Colon Carcinoma Metastatic in the Brain (tissue), 2 donors: ENCODE measurements around a stretch of chr16.

DNA sequence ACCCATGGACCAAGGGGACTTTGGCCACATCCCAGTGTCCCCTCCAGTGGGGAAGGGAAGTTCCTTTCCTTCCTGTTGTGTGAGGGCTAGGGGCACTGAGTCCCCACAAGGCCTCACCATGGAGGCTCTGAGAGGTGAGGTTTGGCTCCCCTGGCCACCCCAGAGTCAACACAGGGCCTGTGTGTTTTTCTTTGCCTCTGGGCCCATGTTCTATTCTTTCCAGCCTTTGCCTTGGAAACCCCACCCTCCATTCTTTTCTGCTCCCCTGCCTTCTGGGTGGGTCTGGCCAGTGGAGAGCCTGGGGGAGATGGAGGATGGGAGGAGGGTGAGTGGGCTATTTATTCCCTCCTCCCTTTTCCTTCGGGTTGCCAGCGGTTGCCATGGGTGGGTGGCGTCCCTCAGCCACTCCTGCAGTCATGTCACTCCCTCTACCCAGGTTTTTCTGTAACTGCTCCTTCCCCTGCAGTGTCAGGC is 15.4 kb downstream of the CMIP start:
- PRO-cap, 2 experiments, result no peak in any of the 2 experiments

DNA sequence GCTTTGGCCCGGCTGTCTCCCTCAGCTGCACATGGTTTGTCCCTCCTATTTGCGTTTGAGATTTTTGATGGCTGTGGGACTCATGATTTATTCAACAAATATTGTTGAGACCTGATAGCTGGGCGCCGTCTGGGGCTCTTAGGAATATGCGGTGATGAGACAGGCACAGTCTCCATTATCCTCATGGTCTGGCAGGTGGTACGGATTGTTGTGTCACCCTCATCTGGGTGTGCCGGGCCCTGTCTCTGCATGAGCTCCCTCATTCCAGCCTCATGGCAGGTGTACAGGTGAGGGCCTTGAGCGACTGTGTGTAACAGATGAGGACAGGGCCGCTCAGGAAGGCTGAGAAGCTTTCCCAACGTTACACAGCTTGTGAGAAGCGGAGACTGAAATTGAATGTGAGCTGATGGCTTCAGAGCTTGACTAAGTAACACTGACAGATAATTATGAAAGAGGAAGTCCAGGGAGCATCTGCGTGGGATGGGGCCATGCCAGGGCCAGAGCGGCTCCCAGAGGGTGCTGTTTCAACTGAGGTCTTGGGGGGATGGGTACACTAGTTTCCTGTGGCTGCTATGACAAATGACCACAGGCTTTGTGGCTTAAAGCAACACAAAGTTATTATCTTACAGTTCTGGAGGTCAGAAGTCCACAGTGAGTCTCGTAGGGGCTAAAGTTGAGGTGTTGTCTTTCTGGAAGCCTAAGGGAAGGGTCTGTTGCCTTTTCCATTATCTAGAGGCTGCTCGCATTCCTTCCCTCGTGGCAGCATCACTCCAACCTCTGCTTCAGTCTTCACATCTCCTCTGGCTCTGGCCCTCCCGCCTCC is 36.7 kb downstream of the CMIP start:
- PRO-cap, 2 experiments, result no peak in any of the 2 experiments

- PRO-cap, 2 experiments, result no peak in any of the 2 experiments
These were observed 60.4 kb downstream of the CMIP start for GRCh38 chr16:81504979-81505384.

DNA sequence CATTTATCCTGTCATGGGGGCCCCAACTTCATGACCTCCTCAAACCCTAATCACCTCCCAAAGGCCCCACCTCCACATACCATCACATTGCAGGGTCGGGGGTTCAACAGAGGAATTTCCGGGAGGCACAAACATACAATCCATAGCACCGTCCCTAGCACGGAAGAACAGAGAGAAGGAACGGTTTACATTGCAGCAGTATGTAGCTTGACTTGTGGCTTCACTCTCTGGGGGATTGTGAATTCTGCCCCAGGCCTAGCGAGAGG is 98.1 kb downstream of the CMIP start:
- PRO-cap, 2 experiments, result no peak in any of the 2 experiments

DNA sequence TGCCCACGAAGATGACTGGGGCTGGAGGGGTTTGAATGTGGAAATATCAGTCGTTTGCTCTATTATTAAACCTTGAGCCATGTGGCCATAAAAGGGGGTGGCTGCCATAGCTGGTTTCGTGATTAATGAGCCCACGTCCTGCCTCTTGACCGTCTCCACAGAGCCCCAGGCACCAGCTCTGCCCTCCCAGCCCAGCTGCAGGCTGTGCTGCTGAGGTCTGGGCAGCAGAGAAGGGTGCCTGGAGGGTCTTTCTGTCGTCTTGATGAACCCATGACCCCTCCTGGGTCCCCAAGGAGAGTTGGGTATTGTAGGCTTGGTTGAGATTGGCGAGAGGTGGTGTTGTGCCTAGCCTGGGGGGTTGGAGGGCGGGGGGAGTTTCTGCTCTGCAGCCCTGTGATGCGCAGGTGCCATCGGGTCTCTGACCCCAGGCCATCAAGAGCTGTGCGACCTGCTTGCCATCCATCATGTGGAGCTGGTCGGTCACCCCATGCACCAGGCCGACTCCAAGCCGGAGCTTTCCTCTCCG is 148.5 kb downstream of the CMIP start:
- PRO-cap, 2 experiments, result no peak in any of the 2 experiments

GRCh38 chr16:81783918-81784563 is 5.0 kb downstream of the PLCG2 start:
- PRO-cap, 2 experiments, result no peak in any of the 2 experiments

DNA sequence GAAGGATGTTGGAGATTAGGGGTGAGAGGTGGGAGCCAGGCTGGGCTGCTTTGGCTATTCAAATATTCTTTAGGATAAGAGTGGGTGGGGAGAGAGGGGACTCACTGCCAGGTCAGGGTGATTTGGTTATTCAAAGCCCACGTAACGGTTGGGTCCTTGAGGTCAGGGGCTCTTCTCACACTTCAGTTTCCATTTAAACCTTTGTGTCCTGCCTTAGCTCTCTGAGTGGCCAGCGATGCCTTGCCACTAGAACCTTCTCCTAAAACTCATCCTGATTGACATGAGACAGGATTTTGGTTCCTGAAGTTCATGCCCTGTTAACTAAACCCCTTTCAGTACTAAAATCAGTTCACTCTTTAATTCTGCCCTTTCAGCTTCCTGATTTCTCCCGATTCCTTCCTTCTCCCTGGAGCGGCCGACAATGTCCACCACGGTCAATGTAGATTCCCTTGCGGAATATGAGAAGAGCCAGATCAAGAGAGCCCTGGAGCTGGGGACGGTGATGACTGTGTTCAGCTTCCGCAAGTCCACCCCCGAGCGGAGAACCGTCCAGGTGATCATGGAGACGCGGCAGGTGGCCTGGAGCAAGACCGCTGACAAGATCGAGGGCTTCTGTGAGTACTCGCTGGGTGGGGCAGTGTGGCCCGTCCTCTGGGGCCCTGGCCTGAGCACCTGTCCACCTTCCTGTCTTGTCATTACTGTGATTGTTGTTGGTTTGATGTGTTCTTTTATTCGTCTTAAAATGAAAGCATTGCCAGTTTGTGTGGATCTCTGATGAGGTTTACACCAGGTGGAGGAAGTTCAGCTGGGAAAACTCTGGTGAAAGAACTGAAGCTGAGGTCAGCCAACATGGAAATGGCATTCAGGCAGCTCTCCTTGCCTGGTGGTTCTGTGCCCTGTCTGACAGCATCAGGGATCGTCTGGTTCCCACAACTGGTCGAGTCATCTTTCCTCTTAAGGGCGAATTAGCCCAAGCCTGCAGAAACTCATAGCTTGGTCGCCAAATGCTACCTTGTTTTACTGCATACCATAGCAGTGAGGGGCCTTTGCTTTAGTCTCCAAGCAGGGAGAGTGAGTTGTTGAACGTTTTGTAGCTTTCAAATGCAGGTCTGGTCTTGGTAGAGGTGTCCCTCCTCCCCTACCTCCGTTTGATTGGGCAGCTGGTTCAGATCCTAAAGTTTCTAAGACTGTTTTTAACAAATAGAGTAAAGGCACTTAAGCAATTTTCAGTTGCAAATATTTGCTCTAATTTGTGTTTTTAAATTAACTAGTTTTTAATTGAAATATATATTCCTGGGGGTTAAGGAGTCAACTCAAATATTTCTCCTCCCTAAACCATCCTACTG is 7.0 kb downstream of the PLCG2 start:
- PRO-cap, 2 experiments, result no peak in any of the 2 experiments

- PRO-cap, 2 experiments, result no peak in any of the 2 experiments
These were observed 19.5 kb downstream of the PLCG2 start for GRCh38 chr16:81798099-81799402.

DNA sequence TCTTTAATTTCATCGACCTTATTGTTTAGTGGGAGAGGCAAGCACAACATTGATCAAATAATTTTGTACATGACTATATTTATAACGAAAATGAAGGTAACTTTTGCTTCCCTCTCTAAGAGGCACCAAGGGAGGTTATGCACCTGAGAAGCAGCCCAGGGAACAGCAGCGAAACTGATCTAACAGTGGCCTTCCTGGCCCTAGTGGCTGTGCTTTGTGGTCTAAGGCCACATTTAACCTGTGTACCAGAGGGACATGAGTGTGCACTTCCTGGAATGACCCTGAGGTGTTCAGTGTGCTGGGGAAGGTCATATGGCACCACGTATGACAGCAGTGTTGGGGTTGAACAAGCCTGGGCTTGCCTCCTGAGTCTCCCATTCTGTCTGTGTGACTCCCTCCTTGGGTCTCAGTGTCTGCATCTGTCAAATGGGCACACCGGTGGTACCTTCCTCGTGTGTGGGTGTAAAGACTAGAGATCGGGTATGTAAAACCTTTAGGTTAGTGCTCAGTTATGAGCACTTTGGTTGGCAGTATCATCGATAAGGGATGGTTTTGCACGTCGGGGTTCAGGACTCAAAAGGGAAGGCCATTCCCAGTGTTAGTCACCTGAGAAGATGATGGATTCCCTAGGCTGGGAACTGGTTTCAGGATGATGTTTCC is 31.8 kb downstream of the PLCG2 start:
- PRO-cap, 2 experiments, result no peak in any of the 2 experiments

DNA sequence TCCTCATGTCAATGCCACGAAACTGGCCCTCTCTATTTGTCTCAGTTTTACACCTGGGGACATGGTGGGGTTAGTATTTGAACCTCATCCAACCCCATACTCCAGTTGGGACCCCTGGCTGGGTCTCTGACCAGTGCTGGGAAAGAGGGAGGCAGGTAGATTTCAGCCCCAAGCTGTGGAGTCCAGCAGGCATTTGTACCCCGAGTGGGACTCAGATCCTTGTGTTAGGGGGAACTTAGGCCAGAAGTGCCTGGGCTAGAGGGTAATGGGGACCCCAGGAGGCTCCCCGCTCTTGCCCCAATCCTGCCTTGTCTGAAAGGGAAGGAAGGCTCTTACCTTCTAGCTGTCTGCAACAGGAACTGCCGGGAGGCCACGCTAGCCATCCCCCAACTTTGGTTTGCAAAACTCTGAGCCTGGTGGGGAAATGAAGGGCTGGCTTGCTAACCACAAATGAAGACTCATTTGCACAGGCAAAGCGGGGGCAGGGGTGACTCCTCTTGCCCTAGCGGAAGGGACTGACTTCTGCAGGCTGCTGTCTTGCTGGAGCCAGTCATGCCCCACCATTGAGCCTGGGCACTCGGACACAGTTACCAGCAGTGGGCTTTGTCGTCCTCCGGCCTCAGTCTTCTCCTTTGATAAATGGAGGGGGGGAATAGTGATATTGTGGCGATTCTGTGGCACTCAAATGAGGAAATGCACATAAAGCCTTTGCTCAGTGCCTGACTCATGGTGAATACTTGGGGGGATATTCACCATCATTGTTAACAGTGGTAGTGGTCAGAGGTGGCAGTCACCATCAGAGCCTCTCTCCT is 52.6 kb downstream of the PLCG2 start:
- PRO-cap, 2 experiments, result no peak in any of the 2 experiments

GRCh38 chr16:81841698-81842363 is 62.7 kb downstream of the PLCG2 start:
- PRO-cap, 2 experiments, result no peak in any of the 2 experiments

DNA sequence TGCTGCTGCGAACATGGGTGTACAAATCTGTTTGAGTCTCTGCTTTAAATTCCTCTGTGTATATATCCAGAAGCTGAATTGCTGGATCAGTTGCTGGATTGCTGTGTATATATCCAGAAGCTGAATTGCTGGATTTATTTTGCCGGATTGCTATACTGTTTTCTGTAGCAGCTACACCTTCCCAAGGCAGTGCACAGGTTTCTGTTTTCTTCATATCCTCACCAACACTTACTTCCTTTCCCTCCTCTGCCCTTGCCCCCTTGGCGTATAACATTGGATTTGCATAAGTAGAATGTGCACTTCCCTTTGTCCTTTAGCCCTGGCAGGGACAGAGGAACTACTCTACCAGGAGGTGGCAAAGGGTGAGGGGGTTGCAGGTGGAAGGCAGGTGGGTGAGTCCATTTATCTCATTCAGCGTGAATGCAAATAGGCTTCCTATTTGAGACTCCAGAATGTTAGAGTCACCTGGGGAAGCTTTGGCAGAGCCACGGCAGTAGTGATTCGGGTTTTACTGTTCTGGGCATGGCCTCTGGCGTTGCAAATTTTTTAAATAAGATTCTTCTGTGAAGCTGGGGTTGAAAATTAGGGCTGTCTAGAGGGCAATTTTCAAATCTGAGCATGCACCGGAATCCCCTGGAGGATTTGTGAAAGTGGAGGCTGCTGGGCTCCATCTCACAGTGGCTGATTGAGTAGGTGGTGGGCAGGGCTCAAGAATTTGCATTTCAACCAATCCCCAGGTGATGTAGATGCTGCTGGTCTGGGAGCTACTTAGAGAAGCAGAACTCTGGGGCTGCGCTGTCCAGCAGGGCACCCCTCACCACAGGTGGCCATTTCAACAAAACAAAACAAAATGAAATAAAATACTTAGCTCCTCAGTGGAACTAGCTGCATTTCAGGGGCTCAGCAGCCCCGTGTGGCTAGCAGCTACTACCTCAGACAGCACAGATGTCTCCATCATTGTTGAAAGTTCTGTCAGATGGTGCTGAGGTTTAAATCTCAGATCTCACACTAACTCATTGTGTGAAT is 84.7 kb downstream of the PLCG2 start:
- PRO-cap, 2 experiments, result no peak in any of the 2 experiments

- PRO-cap, 2 experiments, result no peak in any of the 2 experiments
These were observed 86.8 kb downstream of the CDH13 start for GRCh38 chr16:82713457-82714174.

- PRO-cap, 2 experiments, result no peak in any of the 2 experiments
These were observed 510.5 kb downstream of the CDH13 start for GRCh38 chr16:83137186-83137830.

DNA sequence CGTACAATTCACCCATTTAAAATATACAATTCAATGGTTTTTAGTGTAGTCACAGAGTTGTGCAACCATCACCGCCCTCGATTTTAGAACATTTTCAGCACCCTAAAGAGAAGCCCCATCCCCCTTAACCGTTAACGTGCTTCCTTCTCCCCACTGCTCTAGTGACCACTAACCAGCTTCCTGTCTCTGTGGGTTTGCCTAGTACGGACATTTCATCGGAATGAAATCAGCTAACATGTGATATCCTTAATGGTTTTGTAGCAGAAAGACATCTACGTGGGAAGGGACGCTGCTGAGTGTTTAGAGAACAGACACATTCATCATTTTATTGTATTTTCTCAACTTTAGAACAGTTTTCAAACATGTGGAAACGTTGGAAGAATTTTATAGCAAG is 80.7 kb upstream of the HSBP1 start:
- PRO-cap, 2 experiments, result no peak in any of the 2 experiments

- PRO-cap, 2 experiments, result no peak in any of the 2 experiments
These were observed 4.8 kb downstream of the MLYCD start for GRCh38 chr16:83903597-83904184.

GRCh38 chr16:83943351-83944243 is 9.4 kb upstream of the OSGIN1 start:
- PRO-cap, 2 experiments, result no peak in any of the 2 experiments

DNA sequence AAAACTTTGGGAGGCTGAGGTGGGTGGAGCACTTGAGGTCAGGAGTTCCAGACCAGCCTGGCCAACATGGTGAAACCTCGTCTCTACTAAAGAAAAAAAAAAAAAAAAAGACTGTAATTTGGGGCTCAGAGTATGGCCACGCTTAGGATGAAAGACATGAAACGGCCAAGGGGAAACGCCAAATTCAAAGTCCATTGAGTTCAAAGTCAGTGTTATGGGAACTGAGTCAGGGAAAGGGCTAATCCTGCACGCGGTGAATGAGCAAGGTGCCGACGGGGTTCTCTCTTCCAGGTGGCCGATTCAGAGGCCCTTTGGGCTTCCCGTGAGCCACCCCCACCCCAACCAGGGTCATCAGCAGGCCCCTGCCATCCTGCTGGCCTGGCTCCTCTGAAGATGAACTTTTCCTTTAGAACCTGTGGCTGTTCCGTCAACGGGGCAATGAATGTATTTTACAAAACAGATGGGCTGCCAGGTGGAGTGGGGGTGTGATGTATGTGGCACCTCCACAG is 7.4 kb upstream of the OSGIN1 start:
- PRO-cap, 2 experiments, result no peak in any of the 2 experiments

DNA sequence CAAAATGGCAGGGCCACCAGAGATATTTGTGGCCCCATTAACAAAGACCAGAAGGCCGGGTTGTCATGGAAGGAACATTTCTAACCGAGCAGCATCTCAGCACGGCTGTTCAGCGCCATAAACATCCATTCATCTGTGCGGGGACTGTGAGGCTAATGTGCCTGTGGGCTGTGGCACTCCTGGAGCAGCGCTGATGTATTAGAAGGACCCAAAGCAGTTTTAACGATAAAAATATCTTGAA is 31.7 kb downstream of the SLC38A8 start:
- PRO-cap, 2 experiments, result no peak in any of the 2 experiments

DNA sequence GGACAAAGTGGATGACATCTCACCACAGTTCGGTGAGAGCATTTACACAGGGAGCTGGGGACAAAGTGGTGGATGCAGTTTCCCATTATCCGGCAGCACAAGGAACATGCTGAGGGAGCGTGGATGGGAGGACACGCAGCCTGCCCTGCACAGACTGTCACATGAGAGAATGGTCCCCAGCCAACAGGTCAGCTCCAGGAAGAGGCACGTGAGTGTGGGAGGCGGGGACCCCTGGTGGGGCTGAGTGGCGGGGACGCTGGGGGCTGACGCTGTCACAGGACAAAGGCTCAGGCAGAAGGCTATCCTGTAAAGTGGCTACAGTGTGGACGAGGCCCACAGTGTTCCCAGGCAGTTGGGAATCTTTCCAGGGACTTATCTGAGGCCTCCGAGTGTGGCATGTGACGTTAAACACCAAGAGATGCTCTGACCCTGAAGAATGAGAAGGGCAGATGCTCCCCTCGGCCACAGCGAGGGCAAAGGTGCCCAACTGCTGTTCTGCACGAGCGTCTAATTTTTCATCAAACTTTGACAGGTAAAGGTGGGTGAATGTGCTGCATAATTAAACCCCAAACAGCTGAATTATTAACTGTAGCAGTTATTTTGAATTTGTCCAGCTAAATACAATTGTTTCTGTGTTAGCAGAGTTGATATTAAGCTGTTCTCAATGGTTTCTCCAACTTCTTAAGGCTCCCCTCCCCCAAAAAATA is 30.3 kb downstream of the MBTPS1 start:
- PRO-cap, 2 experiments, result no peak in any of the 2 experiments